H4 (cell line): ENCODE data around the genes RPL35 and RALGPS1.

DNA sequence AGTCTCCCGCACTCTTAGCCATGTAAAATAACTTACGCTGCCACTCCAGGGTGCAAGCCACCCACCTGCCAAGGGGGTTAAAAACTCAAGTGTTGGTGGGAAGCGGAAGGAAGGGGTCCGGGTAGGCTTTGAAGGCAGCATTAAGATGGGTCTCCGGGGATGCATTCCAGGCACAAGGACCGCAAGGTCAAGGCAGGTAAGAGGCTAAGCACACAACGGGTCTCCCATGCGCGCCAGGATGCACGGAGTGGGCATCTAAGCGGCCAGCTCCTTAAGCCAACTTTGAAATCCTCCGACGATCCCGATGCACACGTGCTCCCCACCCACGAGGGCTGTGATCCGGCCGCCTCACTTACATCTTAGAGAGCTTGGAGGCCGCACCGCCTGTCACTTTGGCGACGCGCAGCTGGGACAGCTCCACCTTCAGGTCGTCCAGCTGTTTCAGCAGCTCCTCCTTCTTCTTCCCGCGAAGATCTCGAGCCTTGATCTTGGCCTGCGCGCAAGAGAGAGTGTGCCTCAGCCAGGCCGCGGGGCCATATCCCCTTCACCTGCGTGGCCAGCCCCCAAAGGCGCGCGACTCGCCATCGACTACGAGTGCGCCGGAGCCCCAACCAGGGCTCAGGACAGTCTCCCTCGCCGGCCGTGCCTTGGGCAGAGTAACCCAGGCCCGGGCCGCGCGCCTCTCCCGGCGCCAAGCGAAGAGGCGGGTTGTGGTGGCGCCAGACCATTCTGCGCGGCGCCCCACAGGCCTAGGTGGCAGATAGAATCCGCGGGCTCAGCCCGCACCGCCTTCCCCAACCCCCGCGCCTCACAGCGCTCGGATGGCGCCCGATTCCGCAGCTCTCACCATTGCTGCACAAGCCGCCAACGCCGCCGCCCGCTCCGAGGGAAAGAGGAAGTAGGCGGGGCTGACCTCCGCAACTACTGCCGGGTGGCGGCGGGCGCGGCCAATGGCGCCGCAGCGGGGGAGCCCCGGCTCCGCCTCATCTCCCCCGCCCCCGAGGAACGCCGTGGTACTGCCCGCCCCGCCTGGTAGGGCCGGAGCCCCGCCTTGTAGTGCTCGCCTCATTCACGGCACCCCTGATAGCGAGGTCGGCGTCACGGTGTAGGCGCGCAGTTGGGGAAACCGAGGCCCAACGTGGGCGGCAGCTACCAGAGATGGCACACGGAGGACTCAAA lies at the start of gene RPL35:
Gene RPL35 (minus strand): TSS at position 895 of the 1,179 bp plus-strand sequence.
- RAMPAGE, long total RNA = start-site peak on the minus strand centred at position 898 of the sequence, 64 bp wide, 10,143 reads

GRCh38 chr9:124873468-124874254 lies 11.7 kb downstream of the ARPC5L start:
- RAMPAGE, long total RNA = no peak

DNA sequence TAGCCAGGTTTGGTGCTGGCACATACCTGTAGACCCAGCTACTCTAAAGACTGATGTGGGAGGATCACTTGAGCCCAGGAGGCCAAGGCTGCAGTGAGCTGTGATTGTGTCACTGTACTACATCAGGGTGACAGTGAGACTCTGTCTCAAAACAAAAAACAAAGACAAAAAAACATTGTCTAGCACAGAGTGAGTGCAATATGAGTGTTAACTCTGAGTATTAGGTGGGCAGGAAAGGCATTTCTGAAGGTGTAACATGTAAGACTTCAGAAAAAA lies 3.6 kb upstream of the PPP6C start:
- RAMPAGE, long total RNA = no peak

- RAMPAGE, long total RNA = no peak
Measured at GRCh38 chr9:125291429-125292215, 30.0 kb downstream of the GAPVD1 start.

GRCh38 chr9:125343190-125343970 lies 81.8 kb downstream of the GAPVD1 start:
- RAMPAGE, long total RNA = no peak

DNA sequence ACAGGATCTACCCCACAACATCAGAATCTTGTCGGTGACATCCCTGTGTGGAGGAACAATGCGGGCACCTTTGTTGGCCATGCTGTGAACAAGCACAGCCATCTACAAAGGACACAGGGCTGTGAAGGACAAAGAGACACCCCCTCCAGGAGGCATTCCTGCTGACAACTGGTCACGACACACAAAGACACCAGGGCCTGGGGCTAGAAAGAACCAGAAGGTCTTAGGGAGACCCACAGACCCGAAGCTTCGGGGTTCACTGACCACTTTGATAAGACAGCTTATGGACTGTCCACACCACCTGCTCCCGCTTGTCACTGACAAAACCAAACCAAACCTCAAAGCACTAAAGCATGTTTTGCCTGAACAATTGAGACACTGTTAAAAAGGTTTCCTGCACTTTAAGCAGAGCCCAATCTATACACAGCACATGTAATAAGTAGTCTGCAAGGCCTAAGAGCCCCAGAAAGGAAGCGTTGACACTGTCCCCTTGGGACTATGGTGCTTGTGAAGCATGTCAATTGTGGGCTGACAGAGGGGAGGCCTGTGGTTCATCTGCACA lies 184.9 kb downstream of the GAPVD1 start:
- RAMPAGE, long total RNA = no peak

- RAMPAGE, long total RNA = no peak
Measured at GRCh38 chr9:125468489-125469185, 207.0 kb downstream of the GAPVD1 start.

GRCh38 chr9:125493340-125493923 lies 213.6 kb downstream of the MAPKAP1 start:
- RAMPAGE, long total RNA = no peak

- RAMPAGE, long total RNA = no peak
Measured at GRCh38 chr9:125672323-125672692, 34.7 kb downstream of the MAPKAP1 start.

- RAMPAGE, long total RNA = no peak
Measured at GRCh38 chr9:125829671-125830466, 82.7 kb downstream of the PBX3 start.

DNA sequence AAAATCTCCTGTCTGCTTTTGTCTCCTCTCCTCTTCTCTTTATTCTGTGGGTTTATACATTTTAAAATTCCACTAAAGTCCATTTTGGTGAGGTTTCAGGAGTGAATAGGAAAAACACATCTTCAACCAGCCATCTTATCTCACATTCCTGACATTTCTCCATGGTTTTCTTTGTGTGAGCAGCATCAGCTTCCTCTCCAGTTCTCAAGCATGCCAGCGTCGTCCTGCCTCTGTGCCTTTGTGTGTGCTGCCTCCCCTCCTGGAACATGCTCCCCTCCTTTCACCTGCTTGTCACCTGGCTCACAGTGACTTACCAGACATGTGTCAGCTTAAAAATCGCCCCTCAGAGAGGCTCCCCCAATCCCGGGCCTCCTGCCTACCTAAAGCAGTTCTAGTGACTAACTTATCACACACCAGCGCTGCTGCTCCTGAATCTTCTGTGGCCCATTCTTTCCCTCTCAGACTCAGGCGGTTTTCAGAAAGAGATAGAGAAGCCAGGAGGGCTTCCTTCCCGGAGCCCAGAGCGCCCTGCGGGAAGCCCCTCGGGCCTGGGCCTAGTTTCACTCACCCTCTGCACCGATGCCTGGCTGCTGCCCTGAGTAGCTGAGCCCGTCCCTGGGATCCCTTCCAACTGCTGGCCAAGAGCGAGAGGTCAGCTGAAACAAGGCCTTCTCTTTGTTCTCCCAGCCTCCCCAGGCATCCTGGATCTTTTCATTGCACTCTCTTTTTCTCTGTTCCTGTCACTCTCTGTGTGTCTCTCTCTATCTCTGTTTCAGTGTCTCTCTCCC lies 51.2 kb upstream of the MVB12B start:
- RAMPAGE, long total RNA = no peak

- RAMPAGE, long total RNA = no peak
Measured at GRCh38 chr9:126327503-126328299, 1.1 kb downstream of the MVB12B start.

DNA sequence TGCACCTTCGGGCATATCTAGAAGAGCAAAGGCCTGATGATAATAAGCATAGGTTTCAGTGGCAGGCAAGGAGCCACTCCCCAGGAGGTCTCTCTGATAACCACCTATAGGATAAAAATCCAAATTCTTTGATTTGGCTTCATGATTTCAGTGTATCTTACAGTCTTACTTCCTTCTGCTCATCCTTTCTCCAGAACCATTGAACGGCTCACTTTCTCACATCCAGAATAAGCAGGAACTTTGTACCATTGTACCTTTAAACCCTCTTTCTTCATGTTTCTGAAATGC lies 18.8 kb downstream of the MVB12B start:
- RAMPAGE, long total RNA = no peak

- RAMPAGE, long total RNA = no peak
Measured at GRCh38 chr9:126386327-126387263, 60.0 kb downstream of the MVB12B start.

GRCh38 chr9:126392861-126393450 lies 66.3 kb downstream of the MVB12B start:
- RAMPAGE, long total RNA = no peak

DNA sequence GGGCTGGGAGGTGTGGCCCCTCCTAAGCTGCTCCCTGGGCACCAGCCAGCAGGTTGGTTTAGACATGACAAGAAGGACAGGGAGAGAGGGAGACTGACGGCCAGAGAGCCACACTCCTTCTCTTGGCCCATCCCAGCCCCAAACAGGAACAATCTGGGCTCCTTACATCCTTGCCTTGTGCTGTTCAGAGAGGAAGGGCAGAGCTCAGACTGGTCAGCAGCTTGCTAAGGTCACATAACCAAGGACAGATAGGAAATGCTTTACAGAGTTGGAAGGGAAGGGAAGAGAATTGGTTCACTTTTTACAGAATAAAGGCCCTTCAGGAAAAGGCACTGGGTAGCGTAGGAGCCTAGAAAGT lies 94.5 kb downstream of the LMX1B start:
- RAMPAGE, long total RNA = no peak

- RAMPAGE, long total RNA = no peak
Measured at GRCh38 chr9:126723967-126724768, 80.7 kb upstream of the ZBTB43 start.

GRCh38 chr9:126832927-126833717 lies 27.3 kb upstream of the ZBTB34 start:
- RAMPAGE, long total RNA = no peak

DNA sequence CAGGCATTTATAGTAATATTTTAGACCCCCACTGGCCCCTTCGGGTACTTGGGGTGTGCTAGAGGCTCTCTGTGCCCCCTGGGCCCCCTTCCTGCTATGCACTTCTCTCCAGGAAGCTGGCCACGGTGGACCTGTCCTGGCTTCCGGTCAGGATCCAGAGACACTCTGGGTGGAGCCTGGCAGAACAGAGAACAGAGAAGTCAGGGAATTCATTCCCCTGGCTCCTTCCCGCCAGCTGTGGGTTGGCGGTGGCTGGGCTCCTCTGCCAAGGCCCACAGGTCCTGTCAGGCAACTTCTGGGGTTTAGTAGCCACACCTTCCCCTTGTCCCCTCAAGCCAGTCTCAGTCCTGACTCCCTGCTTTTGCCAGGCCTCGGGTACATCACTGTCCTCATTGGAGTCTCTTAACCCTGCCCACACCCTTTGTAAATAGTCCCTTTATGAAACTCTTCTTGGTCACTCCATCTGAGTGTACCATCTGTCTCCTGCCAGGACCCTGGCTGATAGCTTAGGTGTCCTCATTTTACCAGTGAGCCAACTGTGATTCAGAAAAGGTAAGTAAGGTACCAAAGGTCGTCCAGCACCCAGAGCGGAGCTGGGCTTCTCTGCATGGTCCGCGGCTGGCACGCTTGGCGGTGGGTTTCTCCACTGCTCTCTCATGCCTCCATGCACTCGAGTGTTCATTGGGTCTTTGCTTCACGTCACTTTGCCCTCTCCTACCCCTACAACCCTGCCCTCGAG lies 21.9 kb upstream of the ZBTB34 start:
- RAMPAGE, long total RNA = no peak

DNA sequence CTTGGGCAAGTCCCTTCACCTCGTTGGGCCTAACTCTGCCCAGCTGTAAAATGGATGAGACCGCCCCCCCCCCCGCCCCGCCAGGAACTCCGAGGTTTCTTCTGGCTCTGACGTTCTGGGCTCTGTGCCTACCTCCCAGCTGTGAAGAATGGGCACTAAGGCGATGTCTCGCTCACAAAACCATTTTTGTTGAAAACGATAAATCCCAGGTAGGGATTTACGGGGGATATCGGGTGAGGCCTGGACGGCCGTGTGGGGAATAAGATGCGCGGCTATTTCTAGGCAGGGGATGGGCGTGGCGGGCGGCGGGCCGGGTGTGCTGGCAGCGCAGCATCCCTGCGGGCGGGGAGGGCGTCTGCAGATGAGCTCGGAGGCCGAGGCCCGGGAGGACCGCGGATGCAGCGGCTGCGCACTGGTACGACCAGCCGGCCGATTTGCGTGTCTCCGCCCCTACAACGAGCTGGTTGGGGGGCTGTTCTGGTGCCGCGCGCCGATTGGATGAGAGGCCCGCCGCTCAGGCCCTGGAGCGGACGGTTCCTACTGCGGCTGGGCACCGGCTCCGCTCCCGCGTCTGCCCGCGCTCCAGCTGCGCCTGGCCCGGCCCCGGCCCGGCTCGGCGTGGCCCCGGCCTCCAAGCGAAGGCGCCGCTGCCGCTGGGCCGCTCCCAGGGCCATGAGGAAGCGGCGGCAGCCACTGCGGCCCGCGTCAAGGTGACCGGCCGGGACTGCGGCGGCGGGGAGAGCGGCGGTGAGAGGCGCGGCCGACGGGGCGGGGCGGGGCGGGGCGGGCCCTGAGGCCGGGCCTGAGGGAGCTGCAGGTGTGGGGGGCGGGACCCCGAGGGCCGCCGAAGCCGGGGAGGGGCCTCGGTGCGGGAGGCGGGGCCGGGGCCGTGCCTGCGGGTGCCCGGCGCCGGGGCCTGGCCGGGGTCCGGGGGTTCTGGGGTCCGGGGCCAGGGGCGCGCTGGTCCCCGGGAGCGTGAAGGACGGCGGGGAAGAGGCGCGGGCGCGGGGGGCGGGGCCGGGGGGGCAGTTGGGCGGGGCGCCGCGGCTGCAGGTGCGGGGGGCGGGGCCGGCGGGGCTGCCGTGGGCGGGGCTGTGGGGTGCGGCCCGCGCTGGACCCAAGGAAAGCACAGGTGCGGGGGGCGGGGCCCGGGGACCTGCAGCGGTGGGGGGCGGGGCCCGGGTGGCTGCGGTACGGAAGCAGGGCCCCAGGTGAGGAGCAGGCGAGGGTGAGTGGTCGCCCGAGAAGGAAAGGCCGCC lies at the start of gene RALGPS1:
Gene RALGPS1 (plus strand): TSS at position 517 of the 1,259 bp plus-strand sequence.
- RAMPAGE, long total RNA = no peak